Measurements from ENCODE around the genes SRR and CLUH.

DNA sequence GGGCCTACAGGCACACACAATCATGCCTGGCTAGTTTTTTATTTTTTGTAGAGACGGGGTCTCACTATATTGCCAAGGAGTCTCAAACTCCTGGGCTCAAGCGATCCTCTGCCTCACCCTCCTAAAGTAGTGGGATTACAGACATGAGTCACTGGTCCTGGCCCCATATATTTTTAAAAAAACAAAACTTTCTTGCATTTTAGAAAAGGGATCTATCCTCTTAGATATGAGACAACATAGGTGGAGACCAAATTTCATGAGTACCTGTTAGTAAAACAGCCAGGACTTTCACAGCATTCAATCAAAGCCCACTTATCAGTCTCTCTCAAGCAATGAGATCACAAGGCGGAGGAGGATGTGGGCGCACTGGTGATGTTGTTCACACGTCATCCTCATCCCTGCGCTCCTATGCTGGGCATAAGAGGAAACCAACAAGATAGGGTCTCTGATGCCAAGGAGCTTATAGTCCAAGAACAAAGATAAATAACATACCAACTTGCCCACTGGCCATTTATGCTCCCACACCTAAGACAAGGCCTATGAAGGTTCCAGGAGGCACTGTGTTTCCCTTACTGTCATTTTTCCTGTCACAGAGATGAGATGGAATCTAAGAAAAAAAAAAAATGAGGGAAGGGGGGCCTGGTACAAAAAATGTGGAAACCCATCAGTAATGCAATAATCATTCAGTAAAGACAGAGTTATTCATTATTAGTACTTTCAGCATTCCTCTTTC, 52.9 kb downstream of the SMG6 start:
- PRO-cap: no peak
- RAMPAGE, long total RNA: no peak

DNA sequence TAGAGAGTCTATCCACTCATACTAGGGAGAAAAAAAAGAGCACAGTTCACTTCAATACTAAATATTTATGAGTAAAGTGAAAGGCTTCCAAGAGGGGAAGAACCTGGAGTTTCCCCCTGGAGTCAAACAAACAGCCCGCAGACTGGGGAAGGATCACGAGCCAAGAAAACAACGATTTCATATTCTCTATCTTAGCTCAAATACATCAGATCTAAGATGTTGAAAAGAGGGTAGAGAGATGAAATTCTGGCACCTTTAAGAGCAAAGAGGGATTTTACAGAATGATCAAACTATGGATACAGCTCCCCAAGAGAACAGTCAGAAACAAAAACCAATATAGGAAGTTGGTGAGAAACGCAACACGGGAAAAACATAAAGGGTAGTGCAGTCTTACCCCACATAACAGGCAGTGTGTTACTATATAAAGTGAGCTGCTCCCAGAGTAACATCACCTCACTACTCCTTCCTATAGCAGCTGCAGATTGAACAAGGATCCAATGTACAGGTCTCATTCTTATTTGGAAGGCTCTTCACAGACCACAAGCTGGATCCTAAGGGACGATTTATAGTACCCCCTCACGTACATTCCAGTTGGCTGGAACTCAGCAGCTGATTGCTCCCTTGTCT, 39.8 kb downstream of the SMG6 start:
- PRO-cap: no peak
- RAMPAGE, long total RNA: no peak

- PRO-cap: bidirectional peak, plus-strand start at chr17:2303956, minus-strand start at chr17:2303723
- RAMPAGE, long total RNA: start-site peak on the plus strand at chr17:2303948-2303973, 27 and 30 reads in 2 replicates
Observed at GRCh38 chr17:2303939-2304100, at the start of gene SRR. Gene SRR (plus strand): TSS chr17:2303950.

- PRO-cap: no peak
- RAMPAGE, long total RNA: no peak
Observed at GRCh38 chr17:2329034-2329687, 7.1 kb downstream of the TSR1 start.

- PRO-cap: no peak
- RAMPAGE, long total RNA: no peak
Observed at GRCh38 chr17:2332755-2333374, 3.4 kb downstream of the TSR1 start.

DNA sequence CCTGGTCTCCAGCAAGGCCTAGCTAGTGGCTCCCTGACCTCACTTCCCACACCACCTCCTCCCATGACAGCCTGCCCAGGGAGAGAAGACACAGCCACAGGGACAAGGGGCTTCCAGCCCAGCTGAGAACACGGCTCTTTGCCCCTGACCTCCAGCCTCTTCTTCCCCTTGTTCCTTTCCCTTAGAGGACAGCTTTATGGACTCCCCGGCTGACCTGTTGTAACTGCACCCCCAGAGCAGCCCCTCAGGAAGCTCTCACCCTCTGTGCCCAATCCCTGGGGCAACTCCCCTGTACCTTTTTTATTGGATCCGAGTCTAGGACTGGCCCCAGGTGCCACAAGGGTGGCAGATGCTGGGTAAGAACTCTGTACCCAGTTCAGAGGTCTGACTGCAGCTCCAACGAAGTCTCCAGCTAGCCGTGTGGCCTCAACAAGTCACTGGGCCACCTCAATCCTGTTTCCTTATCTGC, 17.5 kb downstream of the MNT start:
- PRO-cap: no peak
- RAMPAGE, long total RNA: no peak

- PRO-cap: no peak
- RAMPAGE, long total RNA: no peak
Observed at GRCh38 chr17:2384356-2385270, 16.2 kb downstream of the MNT start.

DNA sequence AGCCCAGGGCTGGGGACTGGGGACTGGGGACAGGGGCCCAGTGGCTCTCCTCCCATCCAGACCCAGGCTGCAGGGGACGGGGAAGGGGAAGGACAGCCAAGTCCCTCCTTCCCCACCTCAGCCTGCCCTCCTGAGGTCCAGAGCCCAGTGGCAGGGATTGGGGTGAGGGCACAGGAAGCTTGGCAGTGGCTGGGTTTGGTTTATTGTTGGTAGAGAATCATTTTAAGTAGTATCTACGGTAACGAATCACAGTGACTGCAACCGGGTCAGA, 14.9 kb downstream of the MNT start:
- PRO-cap: no peak
- RAMPAGE, long total RNA: no peak

- PRO-cap: unidirectional peak, plus-strand start at chr17:2399770
- RAMPAGE, long total RNA: no peak
Observed at GRCh38 chr17:2399155-2399846, 1.6 kb downstream of the MNT start.

GRCh38 chr17:2508713-2509405, 2.8 kb downstream of the METTL16 start:
- PRO-cap: no peak
- RAMPAGE, long total RNA: no peak

DNA sequence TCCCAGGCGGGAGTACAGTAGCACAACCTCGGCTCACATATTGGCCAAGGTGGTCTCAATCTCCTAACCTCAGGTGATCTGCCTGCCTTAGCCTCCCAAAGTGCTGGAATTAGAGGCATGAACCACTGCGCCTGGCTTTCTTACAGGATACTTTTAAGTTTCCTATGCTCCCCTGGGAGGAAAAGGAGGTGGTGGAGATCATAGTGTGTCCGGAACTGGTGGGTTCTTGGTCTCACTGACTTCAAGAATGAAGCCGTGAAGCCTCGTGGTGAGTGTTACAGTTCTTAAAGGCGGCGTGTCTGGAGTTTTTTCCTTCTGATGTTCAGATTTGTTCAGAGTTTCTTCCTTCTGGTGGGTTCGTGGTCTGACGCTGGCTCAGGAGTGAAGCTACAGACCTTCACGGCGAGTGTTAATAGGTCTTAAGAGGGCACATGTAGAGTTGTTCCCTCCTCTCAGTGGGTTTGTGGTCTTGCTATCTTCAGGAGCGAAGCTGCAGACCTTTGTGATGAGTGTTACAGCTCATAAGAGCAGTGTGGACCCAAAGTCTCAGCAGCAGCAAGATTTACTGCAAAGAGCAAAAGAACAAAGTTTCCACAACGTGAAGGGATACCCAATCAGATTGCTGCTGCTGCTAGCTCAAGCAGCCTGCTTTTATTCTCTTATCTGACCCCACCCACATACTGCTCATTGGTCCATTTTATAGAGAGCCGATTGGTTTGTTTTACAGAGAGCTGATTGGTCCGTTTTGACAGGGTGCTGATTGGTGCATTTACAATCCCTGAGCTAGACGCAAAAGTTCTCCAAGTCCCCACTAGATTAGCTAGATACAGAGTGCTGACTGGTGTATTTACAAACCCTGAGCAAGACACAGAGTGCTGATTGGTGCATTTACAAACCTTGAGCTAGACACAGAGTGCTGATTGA, 19.5 kb upstream of the METTL16 start:
- PRO-cap: no peak
- RAMPAGE, long total RNA: no peak

DNA sequence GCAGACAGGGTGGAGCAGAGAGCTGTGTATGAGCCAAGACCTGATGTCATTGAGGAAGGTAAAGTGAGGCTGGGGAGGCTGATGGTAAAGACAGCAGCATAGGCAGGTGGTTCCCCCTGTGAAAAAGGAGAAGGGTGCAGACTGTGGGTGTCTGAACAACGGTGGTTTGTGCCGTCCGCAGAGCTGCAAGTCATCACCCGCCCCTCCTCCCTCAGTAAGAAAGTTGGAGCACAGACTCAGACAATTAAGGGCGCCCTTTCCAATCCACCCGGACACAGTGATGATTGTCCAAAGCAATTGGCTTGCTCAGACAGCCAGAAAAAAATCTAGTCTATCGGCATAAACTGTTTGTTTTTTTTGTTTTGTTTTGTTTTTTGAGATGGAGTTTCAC, 30.9 kb upstream of the METTL16 start:
- PRO-cap: no peak
- RAMPAGE, long total RNA: no peak

- PRO-cap: no peak
- RAMPAGE, long total RNA: no peak
Observed at GRCh38 chr17:2594273-2595013, 989 bp downstream of the PAFAH1B1 start.

DNA sequence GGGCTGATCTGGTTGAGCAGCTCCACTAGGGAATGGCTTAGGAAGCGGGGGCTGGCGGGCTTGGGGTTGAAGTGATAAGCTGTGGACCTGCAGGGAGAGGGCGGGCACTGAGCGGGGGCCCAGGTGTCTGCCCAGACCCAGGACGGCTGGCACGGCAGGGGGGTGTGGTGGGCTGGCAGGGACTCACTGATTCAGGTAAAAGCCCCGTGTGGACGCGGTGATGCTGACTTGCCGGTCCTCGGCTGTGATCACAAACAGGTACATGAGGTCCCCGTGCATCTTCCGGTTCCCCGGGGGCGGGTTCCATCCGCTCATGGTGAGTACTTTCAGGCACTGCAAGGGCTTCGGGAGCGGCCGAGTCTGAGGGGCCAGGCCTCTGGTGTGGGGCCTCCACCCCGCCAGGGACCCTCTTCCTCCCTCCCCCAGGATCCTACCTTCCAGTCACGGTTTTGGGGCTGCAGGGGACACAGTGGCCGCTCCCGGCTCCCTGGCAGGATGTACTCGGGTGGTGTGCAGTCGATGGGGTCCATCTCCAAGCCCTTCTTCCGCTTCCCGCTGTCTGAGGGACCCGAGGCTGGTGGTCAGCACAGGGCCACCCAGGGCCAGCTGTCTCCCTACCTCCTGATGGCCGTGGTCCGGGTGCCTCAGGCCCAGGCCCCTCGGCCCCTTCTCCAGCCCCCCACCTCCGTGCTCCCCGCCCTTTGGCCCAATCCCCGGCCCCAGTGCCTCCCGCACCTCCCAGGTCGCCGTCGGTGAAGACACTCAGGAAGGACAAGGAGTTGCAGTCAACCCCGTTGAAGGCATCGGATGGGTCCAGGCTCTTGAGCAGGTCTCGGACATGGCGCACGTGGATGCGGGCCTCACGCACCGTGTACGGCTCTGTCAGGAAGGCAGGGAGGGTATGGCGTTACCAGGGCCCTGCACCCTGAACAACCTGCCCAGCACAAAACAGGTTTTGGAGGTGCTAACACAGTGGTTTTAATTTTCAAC, 10.1 kb downstream of the CLUH start:
- PRO-cap: no peak
- RAMPAGE, long total RNA: no peak

DNA sequence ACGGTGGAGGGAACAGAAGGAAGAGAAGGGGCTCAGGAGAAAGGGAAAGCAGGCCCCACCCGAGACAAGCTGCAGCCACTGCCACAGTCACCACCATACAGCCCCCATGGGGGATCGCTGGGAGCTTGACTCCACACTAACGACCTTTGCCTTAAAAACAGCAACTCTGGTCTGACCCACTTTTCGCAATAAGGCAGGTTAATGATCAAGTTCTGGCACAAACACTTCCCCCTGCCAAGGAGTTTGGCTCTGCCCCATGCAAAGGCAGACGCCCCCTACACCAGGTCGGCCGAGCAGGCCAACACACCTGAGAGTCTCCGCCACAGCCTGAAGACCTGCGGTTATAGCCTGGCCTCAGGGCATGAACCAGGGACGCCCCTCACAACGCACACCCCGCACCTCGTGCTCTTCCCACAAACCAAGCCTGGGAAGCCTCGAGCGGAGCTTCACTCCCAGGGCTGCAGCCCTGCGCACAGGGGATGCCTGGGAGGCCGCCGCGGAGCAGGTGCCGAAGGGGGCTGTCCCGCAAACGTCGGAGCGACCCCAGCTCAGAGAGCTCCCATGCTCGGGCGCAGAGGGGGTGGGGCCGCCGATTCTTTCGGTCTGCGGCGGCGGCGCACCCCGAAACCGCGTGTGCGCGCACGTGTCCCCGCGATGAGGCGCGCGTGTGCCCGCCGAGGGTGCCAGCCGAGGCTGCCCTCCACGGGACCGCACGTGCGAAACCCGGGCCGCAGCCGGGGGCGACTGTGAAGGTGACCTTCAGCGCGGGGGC, 724 bp downstream of the CLUH start:
- PRO-cap: unidirectional peak, plus-strand start at position 654 of the sequence; unidirectional peak, plus-strand start at position 683 of the sequence
- RAMPAGE, long total RNA: no peak

DNA sequence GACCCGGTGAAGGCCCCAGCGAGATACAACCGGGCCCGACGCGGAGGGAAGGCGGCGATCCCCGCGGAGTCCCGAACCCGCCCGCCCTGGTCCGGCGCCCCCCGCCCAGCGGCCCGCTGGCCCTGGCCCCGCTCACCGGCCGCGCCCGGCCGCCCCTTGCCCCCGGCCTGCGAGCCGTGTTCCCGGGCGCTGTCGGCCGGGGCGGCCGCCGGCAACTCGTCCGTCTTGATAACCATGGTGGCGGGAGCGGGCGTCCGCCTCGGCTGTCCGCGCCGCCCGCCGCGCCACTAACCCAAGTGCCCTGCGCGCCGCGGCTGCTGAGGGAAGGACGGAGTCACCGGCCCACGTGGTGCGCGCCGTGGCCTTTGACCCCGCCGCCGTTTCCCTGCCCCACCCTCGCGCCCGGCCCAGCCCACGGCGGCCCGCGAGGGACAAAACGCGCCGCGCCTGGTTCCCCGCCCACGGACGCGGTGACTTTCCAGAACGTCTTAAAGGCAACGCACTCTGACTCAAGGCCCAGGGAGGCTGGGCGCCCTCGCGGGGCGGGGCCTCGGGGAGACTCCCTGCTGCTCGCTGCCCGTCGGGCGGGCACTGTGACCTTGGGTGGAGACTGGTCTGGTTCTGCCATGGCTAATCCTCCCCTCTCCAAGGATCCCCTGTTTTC, at the start of gene CLUH:
TSS of gene CLUH (minus strand) at position 339 of the 664 bp plus-strand sequence.
- PRO-cap: bidirectional peak, plus-strand start at position 556 of the sequence, minus-strand start at position 298 of the sequence
- RAMPAGE, long total RNA: no peak

DNA sequence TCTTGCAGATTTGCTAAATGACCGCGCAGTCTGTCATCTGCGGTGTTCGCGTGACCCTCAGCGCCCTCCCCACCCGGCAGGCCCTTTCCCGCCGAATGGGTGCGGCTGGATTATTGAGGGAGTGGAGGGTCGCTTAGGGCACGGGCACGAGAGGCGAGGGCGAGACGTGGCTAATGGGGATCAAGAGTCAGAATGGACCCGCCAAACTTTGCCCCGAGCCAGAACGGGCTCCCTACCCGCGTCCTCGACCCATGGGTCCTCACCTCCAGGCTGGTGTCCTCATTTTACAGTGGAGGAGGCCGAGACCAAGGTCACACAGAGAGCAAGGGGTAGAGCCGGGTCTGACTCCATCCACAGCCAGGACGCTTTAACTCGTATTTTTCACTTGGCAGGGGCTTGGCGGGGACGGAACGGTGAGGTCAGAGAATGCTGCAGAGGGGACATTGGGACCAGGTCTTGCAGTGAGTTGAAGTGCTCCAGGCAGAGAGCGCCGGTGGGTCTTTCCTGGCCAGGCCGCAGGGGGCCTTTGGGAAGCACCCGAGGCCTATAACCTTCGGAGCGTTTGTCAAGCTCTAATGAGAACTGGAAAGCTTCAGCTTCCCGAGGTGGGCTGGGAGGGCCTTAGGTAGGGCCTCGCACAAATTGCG, 649 bp upstream of the CLUH start:
- PRO-cap: no peak
- RAMPAGE, long total RNA: no peak

DNA sequence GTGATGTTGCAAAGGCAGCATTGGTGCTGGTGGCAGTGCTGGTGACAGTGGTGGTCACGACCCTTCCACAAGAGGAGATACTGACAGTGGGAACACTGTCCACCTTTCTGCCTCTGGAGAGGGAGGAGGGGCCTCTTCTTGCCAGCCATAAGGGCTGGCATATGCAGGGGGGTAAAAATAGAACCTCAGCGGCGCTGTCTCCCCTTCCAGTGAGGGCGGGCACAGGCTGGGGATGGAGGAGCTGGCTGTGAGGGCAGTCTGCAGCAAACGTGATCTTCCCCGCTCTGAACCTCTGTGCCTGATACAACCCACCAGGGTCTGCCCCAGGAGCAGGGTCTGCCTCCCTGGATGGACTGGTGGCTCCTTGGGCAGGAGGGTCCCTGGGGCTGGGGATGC, 3.4 kb downstream of the RAP1GAP2 start:
- PRO-cap: no peak
- RAMPAGE, long total RNA: no peak

GRCh38 chr17:2851927-2852670, 55.9 kb downstream of the RAP1GAP2 start:
- PRO-cap: no peak
- RAMPAGE, long total RNA: no peak

DNA sequence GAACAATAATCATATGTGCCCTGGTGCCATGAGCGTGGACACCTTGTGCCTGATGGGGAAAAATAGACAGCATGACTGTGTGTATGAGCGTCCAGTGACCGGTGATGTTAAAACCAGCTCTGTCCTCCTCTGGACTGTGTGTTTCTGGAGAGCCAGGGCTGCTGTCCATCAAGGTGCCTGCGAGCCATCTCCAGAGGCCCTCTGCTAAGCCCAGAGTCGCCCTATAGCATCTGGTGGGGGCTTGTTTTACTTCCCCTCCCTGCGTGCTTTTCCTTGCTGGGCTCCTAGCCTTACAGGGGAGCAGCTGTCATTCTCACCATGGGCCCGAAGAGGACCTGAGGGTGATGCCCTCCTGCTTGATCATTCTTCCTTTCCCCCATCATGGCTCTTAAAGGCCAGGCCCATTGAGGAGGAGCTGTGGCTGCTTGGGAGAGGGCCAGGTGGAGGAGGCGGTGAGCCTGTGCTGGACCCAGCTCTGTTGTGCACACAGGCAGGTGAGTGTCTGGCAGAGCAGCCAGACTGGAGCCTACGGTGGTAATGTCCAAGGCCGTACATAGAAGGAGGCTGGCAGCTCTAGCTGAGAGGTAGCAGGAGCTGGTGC, 106.7 kb downstream of the RAP1GAP2 start:
- PRO-cap: no peak
- RAMPAGE, long total RNA: no peak